LHCN-M2 (cell line): Measurements from ENCODE around the genes MAP1LC3B and IL17C.

DNA sequence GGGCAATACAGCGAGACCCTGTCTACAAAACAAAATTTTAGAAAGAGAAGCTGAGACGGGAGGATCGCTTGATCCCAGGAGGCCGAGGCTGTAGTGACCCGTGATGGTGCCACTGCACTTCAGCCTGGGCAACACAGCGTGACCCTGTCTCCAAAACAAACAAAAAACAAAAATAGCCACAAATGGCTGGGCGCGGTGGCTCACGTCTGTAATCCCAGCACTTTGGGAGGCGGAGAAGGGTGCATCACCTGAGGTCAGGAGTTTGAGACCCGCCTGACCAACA, 1.1 kb upstream of the FBXO31 start:
- RAMPAGE, long total RNA: no peak

DNA sequence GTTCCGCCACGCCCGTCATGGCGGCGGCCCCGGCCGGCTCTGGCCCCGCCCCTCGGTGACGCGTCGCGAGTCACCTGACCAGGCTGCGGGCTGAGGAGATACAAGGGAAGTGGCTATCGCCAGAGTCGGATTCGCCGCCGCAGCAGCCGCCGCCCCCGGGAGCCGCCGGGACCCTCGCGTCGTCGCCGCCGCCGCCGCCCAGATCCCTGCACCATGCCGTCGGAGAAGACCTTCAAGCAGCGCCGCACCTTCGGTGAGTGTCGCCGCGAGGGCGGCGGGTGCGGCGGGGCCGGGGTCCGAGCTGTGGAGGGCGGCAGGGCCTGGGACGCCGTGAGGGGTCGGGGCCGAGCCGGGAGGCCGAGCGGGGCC, at the start of gene MAP1LC3B:
Gene MAP1LC3B, plus strand, starts transcription at position 122 of the 369 bp plus-strand sequence.
- RAMPAGE, long total RNA: no peak

GRCh38 chr16:87403314-87404565, 11.6 kb downstream of the MAP1LC3B start:
- RAMPAGE, long total RNA: no peak

- RAMPAGE, long total RNA: no peak
Observed at GRCh38 chr16:87614184-87614622, 11.9 kb downstream of the JPH3 start.

GRCh38 chr16:87848693-87849514, 20.4 kb downstream of the SLC7A5 start:
- RAMPAGE, long total RNA: no peak

DNA sequence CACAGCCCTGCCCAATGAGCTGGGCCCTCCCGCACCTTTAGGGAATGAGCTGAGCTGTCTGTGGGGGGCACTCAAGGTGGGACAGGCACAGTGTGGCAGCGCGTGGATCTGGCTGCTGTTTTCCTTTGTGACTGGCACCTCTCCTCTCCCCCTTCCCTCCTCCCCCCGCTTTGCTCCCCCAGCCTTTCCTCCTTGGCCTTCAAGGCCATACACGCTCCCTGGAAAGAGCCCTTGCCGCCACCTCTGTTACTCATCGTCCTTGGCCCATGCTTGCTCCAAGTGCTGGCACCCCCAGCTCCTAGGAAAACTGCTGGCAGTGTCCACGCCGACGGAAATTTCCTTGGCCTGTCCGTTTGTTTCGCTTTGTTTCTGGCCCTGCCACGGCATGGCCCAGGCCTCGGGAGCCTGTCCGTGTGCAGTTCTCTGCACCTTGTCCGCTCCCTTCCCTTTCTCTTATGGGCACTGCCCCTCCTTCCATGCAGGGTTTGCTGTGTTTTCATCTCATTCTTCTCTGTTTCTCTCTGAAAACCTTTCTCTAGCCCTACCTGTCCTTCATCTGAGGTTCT, 18.0 kb downstream of the CA5A start:
- RAMPAGE, long total RNA: no peak

DNA sequence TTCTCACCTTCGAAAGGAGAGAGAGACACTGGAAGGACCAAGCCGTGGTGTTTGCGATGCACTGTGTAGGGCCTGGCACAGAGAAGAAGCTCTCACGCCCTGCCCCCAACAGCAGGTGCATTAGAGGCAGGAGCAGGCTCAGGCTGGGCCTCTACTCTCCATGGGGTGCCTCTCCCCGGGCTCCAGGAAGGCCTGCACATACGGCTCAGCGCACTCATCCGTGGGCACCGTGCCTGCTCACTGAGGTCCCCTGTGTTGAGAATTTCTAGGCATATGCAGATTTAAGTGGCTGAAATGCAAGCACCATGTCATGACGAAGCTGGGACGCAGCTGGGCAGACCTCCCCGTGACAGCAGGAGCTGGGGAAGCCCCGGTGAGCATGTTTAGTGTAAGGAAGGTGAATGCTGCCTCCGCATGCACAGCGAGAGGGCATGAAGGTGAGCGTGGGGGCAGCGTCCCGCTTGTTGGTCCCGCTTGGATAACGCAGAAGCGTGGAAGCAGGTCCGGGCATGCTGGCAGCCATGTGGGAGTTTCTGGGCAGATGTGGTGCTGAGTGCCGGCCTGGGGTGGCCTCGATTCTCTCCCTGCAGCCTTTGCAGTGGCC, 11.9 kb downstream of the CA5A start:
- RAMPAGE, long total RNA: no peak

- RAMPAGE, long total RNA: no peak
Observed at GRCh38 chr16:87947693-87948582, 3.3 kb upstream of the BANP start.

DNA sequence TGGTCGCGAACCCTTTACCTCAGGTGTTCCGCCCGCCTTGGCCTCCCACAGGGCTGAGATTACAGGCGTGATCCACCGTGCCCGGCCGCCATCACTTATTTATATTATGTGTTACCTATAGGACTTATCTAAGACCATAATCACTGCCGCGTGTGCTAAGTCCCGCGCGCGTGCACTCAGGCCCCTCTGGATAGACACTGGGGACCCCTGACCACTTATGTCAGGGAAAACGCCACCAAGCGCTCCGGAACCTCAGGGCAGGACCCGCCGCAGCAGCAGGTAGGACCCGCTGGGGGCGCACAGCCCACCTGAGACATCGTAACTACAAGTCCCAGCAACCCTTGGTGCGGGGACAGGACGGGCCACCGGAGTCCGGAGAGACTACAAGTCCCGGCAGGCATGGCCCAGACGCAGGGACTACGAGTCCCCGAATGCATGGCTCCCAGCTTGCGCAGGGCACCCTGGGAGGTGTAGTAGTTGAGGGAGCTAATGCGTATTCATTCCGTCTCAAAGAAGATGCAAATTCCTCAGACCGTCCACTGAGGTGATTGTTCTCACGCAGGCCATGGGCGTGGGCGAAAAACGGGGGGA, 490 bp upstream of the BANP start:
- RAMPAGE, long total RNA: no peak

DNA sequence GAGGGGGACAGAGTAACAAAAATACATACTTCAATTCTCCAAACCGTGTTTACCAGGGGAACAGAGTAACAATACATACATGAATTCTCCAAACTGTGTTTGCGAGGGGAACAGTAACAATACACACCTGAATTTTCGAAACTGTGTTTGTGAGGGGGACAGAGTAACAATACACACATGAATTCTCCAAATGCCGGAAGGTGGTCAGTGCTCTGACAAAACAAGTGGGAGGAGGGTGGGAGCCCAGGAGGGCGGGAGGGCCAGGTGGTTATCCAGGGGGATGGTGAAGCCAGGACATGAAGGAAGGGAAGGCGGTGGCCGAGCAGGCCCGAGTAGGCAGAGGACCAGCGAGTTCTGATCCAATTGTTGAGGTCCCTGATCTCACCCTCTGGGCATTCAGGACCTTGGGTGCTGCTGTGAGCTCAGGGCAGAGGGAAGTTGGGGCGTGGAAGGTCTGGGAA, 75.5 kb downstream of the BANP start:
- RAMPAGE, long total RNA: no peak

DNA sequence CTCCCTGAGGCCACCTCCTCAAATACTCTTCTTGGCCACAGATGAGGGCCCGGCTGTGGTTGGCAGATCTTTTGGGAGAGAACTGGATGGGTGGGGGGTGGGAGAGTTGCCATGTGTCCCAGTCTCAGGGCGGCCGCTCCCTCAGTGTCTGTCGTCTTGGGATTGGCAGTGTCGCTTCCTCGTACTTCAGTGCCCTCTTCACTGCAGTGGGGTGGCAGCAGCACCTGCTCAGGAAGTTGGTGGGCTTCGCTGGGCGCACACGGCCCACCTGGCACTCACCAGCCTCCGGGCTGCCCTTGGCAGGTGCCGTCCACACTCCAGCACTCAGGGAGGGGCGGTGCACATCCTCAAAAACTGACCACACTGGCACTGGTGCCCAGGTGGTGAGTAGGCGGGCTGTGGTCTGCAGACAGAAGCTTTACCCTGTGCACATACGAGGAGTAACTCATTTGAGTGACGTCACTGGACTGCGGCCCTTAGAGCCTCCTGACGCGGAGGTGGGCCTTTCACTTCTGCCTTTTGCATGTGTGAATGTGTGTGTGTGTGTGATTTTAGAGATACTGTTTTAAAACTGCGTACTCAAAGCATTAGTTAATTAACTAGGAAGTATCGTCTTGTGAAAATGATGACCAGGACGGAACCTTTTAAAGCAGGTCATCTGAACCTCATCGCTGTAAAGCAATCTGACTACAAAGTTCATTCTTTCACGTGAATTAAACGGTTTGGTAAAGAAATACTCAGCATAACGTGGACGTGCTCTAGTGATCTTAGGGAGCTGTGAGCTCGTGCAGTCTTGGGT, 94.7 kb downstream of the BANP start:
- RAMPAGE, long total RNA: no peak

GRCh38 chr16:88268054-88268479, 114.7 kb upstream of the ZNF469 start:
- RAMPAGE, long total RNA: no peak

DNA sequence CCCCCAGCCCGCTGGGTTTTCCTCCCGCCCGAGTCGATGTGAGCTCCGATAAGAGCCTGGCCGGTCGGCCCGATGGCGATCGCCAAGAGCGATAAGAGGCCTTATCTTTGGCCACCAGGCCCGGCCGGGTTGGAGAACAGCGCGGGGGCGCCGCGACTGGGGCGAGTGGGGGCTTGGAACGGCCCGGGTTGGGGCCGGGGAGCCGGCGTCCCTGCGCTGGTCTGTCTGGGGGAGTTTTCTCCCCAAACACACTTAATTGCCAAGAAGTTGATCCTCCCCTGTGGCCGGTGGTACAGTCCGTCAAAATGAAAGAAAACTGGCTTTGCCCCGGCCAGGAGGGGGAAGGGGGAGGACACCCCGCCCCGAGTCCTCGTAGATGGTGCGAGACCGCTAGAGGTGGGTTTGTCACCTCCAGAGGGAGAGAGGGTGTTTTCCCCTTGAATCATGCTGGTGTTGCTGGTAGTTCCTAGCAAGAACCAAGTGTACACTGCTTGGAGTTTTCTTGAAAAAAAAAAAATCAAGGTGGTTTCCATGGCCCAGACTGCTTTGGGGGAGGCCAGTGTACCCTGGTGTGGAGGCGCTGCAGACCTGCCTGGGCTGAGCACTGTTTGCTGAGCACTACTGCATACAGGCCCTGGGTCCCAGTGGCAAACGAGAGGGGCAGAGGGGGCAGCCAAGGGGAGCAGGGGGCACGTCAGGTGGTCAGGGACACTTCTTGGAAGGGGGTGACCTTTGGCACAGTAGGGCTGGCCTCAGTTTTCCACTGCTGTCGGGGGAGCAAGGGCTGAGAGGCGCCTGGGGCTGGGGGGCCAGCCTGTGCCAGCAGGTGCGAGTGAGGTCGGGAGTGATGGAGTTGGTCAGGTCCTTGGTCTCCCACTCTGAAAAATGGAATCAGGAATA, 3.1 kb downstream of the ZFPM1 start:
- RAMPAGE, long total RNA: no peak

DNA sequence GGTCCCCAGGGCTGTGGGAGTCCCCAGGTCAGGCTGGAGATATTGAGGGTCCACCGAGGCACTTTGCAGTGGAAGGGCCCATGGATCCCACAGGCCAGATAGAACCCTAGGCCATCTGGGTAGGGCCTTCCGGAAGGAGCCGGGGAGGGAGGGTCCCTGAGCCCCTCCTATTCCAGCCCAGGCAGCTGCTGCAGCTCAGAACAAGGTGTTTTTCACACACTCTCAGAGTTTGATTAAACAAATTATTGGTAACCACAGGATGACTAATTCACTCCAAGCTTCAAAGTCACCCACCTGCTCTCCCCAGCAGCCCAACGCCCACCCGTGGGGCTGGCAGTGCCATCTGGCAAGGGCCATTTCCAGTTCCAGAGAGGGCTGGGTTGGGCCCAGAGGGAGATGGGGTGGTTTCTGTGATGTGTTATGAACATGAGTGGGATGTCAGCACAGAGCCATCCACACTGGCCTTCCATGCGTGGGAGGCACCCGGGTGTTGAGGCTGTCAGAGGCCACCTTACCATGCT, 3.8 kb downstream of the ZFPM1 start:
- RAMPAGE, long total RNA: no peak

- RAMPAGE, long total RNA: no peak
Observed at GRCh38 chr16:88464730-88465558, 11.9 kb downstream of the ZFPM1 start.

DNA sequence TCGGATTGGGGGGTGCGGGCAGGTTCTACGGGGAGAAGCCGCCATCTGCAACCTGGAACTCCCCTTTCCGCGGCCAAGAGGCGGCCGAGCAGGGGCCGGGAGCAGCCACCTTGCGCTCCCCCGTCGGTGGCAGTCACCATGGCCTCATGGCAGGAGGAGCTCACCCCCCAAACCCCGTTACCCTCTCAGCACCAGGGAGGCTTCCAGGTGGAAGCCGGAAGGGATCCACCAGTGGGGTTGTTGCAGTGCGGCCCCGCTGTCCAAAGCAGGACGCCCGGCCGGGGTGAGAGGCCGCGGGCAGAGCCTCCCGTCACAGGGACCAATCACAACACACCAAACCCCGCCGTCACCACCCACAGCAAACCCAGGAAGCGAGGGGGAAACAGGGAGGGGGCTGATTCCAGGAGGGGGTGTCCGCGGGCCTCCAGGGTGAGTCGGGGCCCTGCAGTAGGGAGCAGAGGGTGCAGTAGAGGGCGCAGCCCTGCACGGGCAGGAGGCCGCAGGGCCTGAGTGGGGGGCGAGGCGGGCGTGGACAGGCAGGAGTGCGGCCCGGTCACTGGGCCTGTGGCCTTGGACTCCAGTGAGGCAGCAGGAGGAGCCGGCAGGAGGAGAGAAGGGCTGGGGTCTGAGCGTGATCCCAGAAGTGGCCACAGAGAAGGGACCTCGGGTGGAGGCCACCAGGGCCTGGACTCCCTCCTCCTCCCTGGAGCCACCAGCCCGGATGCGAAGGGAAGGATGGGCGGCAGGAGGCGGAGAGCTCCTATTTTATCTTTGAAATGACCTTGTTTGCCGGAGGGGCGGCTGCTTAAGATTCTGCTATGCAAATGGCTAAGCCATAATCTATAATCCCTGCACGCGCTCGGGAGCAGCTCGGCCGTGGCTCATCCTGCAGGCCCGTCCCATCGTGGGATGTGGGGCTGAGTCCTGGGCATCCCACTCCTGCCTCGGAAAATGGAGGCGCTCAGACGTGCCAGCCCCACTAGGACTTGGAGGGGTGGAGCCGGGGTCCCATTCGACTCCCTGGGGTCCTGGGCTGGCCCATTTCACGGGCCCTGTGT, 41.4 kb downstream of the ZFPM1 start:
- RAMPAGE, long total RNA: no peak

DNA sequence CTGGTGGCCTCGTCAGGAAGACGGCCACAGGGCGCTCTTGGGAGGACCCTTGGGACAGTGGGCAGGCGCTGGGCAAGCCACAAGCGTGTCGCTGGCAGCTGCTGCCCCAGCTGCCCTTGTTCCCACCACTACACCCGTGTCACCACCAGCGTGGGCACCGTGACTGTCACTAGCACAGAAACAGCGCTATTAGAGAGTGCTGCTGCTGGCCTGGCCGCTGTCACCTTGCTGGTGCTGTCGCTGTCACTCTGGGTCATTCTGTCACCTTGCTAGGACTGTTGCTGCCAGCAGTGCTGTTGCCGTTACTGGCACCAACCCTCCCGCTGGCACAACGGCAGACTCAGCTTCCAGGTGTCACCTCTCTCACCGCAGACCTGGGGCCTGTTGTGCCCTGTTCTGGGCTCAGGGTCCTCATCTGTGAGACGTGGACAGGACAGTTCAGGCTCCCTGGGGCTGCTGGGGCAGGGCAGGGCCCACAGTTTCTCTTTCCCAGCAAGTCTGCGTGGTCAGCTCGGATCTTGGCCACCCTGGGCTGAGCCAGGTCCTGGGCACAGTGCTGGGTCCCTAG, 47.3 kb downstream of the ZFPM1 start:
- RAMPAGE, long total RNA: no peak

- RAMPAGE, long total RNA: no peak
Observed at GRCh38 chr16:88533328-88534557, 36.5 kb upstream of the ZC3H18 start.

DNA sequence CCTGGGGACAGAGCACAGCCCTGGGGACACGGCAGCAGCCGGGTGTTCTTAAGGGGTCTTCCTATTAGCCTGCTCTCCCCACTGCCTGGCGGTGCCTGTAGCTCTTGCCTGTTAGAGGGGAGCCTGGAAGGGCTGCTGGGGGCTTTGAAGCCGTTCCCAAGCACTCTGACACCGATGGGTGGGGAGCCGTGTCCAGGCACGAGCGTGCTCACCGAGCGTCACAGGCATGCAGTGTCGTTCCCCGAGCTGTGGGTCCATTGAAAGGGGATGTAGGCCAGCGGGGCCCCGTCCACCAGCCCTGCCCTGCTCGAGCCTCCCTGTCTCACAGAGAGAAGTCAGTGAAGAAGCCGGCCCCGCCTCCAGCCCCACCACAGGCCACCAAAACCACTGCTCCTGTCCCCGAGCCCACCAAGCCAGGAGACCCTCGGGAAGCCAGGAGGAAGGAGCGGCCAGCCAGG, 14.1 kb upstream of the IL17C start:
- RAMPAGE, long total RNA: no peak

- RAMPAGE, long total RNA: no peak
Observed at GRCh38 chr16:88638030-88638626, at the start of gene IL17C. Gene IL17C, plus strand, starts transcription at chr16:88638572.